Gallbladder (tissue), 1 donor: ENCODE measurements around the genes CHST8, GPI, ZNF181 and ZNF599.

GRCh38 chr19:33422288-33422894 lies 48.9 kb downstream of the CEBPG start:
- PRO-cap: no peak

DNA sequence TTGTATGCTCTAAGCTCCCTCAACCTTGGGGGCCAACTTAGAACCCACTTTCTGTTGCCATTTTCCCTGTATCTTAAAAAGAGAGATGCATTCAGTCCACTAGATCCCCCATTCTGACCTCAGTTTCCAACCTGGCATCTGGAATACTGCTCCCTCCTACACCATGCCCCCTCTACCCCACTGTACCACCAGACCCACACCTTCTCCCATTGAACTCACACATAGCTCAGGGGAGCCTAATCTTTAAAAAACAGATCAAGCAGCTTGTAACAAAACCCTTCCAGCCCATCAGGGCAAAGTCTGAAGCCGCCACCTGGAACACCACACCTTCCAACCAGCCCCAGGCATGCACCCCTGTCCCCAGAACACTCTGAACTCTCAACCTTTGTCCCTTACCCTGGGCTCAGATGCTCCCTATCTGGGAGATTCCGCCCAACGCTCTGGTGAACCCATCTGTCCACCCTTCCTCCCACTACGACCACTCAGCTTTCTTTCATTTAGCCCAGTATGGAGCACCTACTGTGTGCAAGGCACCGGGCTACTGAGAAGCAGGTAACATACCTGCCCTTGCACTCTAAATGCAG lies 882 bp downstream of the PEPD start:
- PRO-cap: no peak

DNA sequence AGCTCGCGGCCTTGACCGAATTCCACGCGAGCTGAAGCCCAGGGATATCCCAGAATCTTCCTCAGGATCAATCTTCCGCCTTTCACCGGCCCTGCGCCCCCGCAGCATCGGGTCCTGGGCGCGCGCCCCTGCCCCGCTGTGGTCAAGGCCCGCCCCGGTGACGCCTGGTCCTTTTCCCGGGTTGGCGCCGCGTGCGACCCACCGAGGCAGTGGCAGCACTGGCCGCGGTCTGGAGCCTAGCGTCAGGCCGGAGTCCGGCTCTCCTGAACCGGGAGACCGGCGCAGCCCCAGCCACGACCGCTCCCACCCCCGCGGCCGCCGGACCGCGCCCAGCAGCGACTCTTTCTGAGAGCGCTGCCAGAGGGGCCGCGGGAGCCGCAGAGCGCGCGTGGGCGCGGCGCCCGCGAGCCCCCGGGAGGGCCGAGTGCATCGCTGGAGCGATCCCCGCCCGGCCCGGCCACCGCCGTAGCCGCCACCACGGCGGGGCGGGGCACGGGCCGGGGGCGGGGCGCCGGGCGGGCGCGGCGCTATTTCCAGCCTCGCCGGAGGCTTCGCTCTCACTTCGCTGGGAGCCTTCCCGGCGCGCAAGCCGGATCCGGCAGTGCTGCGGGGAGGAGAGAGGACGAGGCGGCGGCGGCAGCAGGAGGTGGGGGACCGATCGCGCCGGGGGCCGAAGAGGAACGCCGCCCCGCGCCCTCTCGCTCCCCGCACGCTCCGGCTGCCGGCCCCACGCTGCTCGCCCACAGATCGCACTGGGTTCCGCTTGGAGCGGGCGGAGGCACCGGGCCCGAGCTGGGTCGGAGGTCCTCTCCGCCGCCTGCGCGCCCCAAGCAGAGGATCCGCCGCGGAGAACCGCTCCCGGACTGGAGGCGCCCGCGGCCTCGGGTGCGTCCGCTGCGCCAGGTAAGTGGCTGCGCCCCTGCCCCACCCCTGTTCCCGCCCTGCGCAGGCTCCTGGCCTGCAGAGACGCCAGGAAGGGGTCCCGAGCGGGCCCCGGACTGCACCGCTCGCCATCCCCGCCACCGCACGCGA lies at the start of gene CHST8:
Gene CHST8, plus strand, starts transcription at position 560 of the 1,032 bp plus-strand sequence.
- PRO-cap: bidirectional peak, plus-strand start at position 560 of the sequence, minus-strand start at position 467 of the sequence; bidirectional peak, plus-strand start at position 963 of the sequence, minus-strand start at position 865 of the sequence

DNA sequence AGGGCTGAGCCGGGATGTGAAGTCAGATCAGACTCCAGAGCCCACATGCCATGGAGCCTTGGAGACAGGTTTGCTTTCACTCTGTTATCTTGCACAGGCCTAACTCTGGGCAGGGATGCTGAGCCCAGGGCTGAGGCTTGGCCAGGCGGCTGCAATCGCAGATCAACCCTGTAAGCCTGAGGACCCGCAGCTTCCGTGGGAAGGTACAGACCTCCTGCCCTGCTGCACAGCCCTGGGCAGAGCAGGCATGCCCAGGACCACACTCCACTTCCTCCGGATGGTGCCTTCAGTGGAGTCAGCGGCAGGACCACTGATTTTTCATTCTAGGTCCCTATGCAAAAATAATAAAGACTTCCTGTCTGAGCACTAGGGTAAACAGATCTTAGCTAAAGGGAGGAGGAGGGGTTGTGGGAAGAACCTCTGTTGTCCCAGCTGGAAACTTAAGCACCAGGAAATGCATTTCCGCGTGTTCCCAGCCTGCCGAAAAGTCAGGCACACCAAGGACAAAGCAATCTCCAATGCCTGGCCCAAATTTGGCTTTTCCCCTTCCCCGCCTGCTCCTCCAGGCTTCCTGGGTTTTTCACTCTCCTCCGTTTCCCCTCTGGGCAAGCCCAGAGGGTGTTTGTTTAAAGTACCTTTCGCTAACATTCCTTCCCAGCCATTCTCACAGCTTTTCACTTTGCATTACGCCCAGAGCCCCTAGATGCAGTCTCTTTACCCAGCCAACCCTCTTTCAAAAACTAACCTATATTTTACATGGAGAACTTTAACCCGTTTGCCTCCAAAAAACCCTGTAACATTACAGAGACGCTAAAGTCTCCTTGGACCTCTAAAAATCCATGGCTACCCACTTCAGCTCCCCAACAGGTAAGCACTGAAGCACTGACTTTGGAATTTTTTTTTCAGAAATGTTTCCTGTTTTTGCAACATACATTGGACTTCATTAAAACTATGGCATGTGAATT lies 87.5 kb downstream of the KCTD15 start:
- PRO-cap: no peak

- PRO-cap: bidirectional peak, plus-strand start at chr19:34134612, minus-strand start at chr19:34134419
These were observed 37.8 kb upstream of the LSM14A start for GRCh38 chr19:34134224-34135120.

DNA sequence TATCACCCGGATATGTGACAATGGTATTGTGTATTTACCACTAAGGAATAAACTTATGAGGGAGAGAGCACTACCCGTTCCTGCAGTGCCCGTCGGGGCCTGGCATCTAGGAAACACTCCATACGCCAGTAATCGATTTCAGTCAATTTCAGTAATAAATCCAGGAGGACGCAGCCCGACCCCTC lies 317 bp upstream of the GARRE1 start:
- PRO-cap: unidirectional peak, plus-strand start at position 85 of the sequence

DNA sequence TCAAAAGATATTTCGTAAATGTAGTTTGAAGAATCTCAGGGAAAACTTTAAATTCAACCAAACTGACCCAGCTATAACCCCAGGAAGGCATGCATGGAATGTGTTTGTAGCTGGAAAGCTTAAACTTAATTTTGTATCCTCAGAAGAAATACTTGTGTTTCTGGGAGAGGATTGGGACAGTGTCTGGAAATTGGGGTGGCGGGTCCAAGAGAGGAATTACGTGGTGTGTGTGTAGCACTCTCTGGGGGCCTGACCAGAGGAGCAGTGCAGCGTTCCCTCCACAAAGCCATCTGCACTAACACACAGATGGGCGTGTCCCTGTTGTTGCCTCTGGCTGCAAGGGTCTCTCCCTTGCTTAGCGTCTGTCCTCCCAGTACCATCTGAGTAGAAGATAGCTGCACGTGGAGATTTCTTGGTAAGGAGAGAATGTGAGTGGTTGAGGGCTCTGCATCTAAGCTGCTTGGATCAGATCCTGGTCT lies 6.4 kb downstream of the GARRE1 start:
- PRO-cap: no peak

DNA sequence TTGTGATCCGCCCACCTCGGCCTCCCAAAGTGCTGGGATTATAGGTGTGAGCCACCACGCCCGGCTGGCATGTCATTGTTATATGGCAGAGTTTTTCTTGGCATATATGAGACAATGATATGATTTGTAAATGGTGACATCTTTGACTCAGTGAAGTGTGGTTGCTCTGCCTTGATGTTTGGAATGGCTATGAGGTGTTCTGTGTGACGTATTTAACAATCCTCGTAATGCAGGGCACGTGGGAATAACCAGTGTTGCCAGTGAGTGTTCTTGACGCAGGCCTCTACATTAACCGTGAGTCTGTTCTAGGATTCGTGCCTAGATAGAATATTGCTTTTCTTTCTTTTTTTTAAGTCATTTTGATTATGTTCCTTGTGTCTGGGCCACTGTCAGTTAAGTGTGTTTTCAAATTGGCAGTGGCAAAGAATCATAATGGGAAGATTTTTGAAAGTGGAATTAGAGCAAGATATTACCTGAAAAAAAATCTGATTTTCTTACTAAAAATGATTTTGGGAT lies 10.3 kb downstream of the GARRE1 start:
- PRO-cap: no peak

GRCh38 chr19:34273031-34273894 lies 18.9 kb downstream of the GARRE1 start:
- PRO-cap: no peak

- PRO-cap: bidirectional peak, plus-strand start at chr19:34364992, minus-strand start at chr19:34364978; bidirectional peak, plus-strand start at chr19:34365196, minus-strand start at chr19:34365068
These were observed at the start of gene GPI for GRCh38 chr19:34364705-34365494. GPI (plus strand) TSS chr19:34365196.

GRCh38 chr19:34412236-34412549 lies 8.0 kb downstream of the PDCD2L start:
- PRO-cap: no peak

GRCh38 chr19:34432622-34433400 lies 4.6 kb downstream of the UBA2 start:
- PRO-cap: no peak

DNA sequence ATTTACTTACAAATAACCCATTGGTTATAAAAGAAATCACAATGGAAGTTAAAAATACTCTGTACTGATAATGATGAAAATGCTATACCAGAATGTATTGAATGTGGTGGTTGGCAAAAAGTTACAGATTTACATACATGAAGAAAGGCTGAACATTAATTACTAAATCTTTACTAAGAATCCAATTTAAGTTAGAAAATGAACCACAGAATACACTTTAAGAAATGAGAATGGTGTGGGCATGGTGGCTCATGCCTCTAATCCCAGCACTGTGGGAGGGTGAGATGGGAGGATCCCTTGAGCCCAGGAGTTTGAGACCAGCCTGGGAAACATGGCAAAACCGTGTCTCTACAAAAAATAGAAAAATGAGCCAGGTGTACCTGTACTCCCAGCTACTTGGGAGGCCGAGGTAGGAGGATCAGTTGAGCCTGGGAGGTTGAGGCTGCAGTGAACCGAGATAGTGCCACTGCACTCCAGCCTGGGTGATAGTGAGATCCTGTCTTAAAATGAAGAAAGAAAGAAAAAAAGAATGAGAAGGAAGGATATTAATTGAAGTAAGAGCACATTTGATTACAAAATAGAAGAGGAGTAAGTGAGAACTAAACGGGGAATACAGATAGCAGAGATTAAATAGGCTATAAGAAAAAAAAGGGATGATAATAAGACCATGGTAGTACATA lies 11.3 kb downstream of the UBA2 start:
- PRO-cap: no peak

DNA sequence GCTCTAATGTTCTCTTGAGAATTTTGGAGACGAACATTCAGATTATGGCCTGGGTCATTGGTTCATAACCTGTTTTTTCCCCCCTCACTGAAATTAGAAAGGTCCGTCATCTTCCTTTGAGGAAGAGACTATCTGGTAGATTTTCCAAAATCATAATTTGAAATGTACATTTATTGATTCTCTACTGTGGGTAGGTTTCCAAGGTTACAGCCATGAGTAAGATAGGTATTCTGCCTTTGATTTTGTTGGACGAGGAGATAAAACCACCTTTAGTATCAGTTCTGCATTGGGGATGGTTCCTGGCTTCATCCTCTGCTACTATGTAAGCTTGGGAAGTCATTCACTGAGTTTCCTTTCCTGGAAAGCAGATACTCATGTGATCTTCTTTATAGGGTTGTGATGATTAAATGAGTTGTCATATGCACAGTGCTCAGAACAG lies 13.3 kb upstream of the WTIP start:
- PRO-cap: no peak

GRCh38 chr19:34468786-34469360 lies 12.7 kb upstream of the WTIP start:
- PRO-cap: no peak

- PRO-cap: no peak
These were observed 623 bp upstream of the WTIP start for GRCh38 chr19:34480853-34481417.

DNA sequence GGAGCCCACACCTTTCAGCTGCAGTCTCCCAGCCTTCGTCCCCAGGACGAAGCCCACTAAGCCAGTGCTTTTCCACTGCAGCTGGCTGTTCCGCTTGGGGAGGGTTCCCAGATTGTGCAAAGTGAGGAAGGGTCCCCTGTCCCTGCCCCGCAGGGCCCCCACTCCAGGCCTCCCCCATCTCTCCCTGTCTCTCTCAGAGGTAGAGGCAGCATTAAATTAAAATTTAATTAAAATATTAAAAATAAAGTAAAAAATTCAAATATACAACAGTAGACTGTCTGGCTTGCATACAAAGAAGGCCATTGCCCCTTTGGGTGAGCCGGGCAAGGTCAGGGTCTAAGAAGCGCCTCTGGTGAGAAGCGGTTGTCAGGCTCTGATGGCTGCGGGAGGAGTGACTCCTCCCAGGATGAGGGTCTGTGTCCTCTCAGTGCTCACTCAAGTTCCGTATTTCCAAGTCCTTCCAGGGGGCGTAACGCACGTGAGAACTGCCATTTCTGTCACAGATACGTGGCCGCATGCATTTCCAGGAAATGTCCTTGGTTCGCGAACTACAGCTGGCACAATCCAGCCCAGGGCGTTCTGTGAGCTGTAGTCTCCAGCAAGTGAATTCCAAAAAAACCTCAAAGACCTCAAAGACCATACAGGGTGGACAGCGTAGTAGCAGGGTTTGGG lies 809 bp upstream of the ZNF181 start:
- PRO-cap: no peak

DNA sequence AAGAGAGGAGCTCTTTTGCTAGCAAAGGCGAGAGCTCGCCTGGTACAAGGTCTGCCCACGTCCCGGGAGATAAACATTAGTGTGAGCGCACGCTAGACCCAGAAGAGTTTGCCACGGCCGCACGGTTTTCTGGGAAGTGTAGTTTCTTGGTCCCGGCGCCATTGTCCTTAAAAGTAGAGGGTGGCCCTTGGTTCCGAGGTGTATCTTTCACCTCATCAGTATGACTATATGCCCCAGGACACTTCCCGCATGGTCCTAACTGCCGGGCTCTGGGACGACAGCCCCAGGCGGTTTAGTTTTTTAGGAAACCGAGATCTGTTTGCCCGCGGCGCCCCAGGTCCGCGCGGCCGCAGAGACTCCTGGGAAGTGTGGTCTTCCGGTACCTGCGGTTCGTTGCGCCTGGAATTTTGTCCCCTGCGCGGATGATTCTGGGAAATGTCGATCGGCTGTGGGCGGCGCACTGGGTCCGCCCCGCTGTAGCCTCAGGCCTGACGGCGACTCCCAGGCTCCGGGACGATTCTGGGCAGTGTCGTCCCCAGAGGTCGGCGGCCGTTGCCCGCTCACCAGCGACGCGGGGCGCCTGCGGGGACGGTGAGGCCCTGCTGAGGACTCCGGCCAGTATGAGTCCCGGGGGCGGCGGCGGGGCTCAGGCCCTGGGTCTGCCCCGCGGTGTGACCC lies at the start of gene ZNF181:
Gene ZNF181, plus strand, starts transcription at position 474 of the 678 bp plus-strand sequence.
- PRO-cap: bidirectional peak, plus-strand start at position 485 of the sequence, minus-strand start at position 368 of the sequence

GRCh38 chr19:34772644-34773547 lies at the start of gene ZNF599:
ZNF599 (minus strand) TSS chr19:34773215.
- PRO-cap: bidirectional peak, plus-strand start at chr19:34773316, minus-strand start at chr19:34773190

DNA sequence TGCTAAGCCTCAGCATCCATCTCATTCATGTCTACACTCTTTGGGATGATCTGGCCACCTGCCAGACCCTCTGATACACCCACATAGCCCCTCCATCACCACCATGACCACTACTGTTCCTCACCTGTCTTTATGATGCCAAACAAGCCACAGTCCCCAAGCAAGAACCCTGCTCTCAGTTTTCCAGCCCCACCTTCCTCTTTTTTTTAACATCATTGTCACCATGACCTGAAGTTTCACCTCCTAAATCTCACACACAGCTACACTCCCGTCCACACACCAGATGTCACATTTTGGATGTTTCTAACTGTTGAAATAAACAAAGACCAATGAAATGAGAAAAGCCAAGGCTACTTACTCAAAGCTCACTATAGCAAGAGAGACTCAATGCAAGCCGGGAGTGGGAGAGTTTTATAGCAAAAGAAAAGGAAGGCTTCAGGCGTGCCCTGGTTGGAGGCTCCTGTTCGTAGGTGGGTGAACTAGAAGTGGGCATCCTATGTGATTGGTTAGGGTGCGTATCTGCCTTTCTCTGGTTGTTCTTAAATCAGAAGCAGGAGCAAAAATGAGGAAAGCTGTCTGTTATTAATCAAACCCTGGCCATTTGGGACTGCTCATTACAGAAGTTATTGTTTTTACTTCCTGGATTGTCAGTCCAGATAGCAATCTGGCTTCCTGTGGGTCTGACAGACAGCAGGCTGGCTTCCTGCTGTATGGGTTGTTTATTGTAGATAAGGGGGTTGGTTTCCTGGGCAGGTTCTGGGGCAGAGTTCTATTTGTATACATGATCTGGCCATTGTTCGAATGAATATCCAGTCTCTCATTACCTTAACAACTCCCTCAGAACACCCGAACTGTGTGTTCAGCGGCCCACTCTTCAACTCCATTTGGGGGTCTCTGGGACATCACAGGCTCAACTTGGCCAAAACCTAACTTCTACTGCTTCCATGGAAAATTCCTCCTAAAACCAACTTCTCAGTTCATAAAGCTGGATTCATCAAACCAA lies 1.8 kb downstream of the ZNF792 start:
- PRO-cap: no peak